Rectum (tissue), 1 donor: ENCODE measurements around the genes MUSK and LPAR1.

- PRO-cap = bidirectional peak, plus-strand start at chr9:109489115, minus-strand start at chr9:109488903
Measured at GRCh38 chr9:109488749-109489271, 9.3 kb downstream of the PTPN3 start.

DNA sequence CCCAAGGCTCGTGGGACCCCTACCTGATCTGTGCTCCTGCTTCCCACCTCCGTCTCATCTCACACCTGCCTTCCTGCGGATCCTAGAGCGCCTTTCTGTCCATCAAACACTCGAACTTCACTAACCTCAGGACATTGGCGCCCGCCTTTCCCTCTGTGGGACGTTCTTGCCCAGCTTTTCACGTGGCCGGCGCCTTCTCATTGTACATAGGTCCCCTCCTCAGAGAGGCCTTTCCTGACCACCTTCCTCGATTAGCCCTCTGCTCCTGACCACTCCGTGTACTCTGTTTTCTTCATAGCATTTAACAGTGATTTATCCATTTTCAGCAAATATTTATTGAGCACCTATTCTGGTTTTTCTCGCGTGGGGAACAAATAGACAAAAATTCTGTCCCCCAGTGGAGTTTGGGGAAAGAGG is 625 bp upstream of the PTPN3 start:
- PRO-cap = no peak

DNA sequence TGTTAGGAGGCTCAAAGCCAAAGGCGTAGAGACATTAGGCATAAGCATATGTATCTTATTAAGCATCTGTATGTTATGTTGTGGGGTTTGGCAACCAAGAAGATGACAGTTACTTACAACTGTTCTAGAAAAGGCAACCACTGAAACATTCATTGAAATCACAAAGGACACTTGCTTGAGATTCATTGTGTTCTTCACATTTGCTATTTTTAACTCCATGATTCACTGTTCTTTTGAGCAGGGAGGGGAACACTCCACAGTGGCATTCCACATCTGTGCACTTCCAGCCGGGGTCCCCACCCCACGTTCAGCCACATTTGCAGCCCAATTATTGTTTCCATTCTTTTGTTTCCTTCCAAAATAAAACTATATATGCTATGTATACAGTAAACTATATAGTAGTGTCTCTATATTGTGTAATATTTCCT is 107.1 kb downstream of the PALM2AKAP2 start:
- PRO-cap = no peak

- PRO-cap = no peak
Measured at GRCh38 chr9:109997574-109998047, 210.3 kb downstream of the C9orf152 start.

- PRO-cap = no peak
Measured at GRCh38 chr9:110066896-110067269, 141.1 kb downstream of the C9orf152 start.

DNA sequence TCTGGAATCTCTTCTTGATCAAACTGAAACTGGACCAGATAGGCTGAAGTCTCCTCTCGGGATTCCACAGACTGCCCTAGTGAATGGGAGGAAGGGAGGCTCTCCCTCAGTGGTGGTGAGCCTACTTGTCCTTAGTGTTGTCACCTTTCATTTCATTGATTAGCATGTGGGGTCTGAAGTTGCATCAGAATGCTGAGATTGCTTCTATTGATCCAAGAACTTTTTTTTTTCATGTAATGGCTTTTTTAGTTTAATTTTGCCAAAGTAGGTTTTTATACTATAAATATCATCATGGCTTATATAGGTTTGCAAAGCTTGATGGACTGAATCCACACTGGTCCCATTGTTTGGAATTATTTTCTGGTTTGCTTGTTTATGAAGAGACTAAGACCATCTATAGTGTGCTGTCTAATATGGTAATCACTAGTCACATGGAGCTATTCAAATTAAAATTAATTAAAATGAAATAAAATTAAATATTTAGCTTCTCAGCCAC is 40.4 kb downstream of the C9orf152 start:
- PRO-cap = unidirectional peak, minus-strand start at position 227 of the sequence

GRCh38 chr9:110192871-110193371 is 15.0 kb downstream of the C9orf152 start:
- PRO-cap = bidirectional peak, plus-strand start at chr9:110193152, minus-strand start at chr9:110193046

DNA sequence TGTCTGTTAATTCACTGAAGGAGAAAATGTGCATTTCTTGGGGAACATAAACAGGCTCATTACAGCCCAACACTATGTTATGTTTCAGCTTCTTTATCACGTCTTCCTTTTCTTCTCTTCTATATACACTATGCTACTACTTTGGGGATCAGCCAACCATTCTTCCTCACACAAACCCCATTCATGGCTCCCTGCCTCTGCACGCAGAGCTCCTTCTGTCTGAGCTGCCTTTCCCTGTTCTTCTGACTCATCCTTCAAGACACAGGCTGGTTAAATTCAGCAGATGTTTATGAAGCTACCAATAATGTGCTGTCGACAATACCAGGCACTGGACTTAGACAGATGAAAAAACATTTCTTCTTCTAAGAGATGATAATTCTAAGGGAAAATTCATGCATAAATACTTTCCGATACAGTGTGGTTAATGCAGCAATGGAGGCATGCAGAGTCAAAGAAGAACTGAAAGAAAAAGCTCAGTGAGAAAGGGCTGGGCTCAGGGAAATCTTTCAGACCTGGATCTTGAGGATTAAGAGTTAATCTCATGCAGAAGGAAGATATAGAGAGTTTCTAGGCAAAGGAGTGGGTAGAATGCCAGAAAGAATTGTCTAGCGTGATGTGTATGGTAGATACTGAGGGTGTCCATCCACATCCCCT is 102.6 kb upstream of the TXNDC8 start:
- PRO-cap = no peak

DNA sequence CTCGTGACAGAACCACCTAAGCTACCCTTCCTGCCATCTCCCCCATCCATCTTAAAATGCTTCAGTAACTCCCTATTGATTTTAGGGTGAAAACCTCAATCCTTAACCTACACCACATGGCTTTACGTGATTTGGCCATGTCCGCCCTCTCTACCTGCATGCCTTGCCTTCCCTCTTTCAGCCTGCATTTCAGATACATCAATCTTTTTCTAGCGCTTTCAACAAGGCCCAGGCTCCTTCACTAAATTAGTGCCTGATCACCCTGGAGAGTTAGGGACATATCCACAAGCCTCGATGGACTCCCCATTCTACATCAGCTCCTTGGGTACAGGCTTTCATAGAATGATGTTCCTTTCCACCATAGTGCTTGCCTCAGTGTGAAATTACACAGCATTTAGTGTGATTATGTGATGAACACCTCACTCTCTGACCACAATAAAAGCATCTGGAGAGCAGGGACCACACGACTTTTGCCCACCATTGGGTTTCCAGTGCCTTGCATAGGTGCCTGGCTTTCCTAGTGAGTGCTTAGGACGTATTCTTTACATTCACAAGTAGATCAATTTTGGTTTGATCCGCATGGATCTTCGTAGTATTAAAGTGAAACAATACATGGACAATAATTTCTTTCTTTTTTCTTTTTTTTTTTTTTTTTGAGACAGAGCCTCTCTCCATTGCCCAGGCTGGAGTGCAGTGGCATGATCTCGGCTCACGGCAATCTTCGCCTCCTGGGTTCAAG is 104.3 kb upstream of the TXNDC8 start:
- PRO-cap = no peak

GRCh38 chr9:110445710-110446116 is 108.0 kb upstream of the TXNDC8 start:
- PRO-cap = no peak

GRCh38 chr9:110668460-110668668 is 227 bp upstream of the MUSK start:
- PRO-cap = no peak

DNA sequence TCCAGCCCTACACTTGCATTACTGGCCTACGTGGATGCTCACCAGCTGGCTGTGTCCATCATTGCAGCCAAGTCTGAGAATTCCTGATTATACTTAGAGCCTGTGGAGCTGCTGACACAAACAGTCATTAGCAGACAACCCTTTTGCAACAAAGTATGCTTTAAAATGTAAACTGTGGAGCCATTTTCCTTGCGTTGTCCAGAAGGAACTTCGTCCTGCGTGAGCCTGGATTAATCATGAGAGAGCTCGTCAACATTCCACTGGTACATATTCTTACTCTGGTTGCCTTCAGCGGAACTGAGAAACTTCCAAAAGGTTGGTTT is at the start of gene MUSK:
MUSK (plus strand) TSS at position 123 of the 323 bp plus-strand sequence.
- PRO-cap = no peak

DNA sequence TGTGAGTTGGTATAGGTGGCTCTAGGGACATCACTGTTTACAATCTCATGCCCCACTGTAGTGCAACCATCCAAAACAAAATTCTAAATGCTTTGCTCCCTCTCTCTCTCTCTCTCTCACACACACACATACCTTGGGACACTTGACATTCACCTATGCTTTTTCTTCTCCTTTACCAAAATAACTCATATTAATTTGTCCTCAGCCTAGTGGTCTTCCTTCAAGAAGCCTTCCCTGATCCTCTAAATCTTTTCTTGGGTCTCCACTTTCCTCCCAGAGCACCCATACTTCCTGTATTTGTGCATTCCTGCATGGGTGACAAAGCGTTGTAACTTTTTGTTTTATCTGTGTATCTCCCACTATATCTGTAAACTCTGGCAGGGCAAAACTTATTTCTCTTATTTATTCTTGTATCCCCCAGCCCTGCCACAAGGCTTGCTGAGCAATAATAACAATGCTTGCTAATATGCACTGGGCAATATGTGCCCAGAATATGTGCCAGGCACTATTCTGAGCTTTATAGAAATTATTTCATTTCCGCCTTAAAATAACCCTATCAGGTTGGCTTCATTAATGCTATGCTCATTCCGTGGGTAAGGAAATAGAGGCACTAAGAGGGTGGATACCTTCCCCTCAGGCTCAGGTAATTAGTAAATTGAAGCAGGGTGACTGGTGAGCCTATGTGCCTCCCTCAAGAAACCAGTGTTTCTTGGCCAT is 69.8 kb downstream of the LPAR1 start:
- PRO-cap = no peak

DNA sequence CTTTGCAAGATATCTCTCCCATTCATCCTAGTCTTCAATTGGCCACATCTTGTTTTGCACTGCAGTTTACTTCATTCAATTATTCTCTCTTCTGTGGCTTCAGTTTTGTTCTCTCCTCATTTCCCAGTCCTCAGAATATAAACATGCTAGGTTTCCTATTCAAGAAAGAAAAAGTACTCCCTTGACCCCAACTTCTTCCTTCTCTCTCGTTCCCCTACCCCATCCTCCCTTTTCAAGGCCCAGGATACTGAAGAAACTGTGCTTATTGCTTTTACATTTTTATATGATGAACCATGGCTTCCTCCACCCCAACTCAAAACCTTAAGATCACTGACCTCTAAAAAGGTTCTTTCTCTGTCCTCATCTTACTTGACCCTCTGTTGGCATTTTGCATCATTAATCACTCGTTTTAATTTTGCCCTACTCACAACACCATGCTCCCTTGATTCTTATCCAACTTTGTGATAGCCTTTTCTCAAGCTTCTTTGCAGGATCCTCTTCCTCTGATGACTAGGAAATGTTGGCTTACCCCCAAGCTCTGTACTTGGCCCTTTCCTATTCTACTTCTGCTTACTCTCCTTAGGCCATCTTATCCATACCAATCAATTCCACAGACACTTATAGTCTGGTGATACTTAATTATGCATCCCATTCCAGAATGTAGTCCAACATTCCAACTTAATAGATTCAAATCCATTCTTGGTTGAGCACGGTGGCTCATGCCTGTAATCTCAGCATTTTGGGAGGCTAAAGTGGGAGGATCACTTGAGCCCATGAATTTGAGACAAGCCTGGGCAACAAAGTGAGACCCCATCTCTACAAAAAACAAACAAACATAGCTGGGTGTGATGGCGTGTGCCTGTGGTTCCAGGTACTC is 33.9 kb downstream of the LPAR1 start:
- PRO-cap = no peak

- PRO-cap = no peak
Measured at GRCh38 chr9:111037166-111037701, 1.0 kb downstream of the LPAR1 start.

- PRO-cap = bidirectional peak, plus-strand start at chr9:111037853, minus-strand start at chr9:111037791; bidirectional peak, plus-strand start at chr9:111038339, minus-strand start at chr9:111038207; bidirectional peak, plus-strand start at chr9:111038507, minus-strand start at chr9:111038480
Measured at GRCh38 chr9:111037702-111038639, at the start of gene LPAR1. Gene LPAR1 (minus strand): TSS chr9:111038470.

DNA sequence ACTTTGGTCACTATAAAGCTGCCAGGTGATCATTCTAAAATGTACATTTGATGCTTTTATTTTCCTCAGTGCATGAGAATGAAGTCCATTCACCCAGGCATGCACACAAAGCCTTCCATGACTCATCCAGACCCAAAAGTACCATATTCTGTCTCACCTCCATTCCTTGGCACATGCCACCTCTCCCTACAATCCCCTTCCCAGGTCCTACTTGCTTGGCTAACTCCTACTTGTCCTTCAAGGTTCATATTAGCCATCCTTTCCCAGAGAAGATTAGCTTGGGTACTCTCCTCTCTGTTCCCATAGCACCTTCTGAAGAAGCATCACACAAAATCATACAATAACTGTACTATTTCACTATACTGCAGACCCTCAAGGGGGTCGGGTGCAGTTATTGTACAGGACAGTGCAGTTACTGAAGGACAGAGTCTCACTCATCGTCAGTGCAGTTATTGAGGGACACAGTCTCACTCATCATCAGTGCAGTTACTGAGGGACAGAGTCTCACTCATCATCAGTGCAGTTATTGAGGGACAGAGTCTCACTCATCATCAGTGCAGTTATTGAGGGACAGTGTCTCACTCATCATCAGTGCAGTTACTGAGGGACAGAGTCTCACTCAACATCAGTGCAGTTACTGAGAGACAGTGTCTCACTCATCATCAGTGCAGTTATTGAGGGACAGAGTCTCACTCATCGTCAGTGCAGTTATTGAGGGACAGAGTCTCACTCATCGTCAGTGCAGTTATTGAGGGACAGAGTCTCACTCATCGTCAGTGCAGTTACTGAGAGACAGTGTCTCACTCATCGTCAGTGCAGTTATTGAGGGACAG is 56.8 kb upstream of the OR2K2 start:
- PRO-cap = no peak

DNA sequence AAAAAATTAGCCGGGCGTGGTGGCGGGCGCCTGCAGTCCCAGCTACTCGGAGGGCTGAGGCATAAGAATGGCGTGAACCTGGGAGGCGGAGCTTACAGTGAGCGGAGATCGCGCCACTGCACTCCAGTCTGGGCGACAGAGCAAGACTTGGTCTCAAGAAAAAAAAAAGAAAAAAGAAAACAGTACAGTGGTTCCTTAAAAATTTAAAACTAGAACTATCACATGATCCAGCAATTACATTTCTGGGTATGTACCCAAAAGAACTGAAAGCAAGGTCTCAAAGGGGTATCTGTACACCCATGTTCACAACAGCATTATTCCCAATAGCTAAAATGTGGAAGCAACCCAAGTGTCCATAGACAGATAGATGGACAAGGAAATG is 2.8 kb downstream of the ECPAS start:
- PRO-cap = no peak

- PRO-cap = no peak
Measured at GRCh38 chr9:111578688-111579142, 20.7 kb downstream of the PTGR1 start.

- PRO-cap = no peak
Measured at GRCh38 chr9:111662771-111662899, 1.2 kb downstream of the GNG10 start.